NCI-H460 (cell line): ENCODE measurements around a stretch of chr7.

DNA sequence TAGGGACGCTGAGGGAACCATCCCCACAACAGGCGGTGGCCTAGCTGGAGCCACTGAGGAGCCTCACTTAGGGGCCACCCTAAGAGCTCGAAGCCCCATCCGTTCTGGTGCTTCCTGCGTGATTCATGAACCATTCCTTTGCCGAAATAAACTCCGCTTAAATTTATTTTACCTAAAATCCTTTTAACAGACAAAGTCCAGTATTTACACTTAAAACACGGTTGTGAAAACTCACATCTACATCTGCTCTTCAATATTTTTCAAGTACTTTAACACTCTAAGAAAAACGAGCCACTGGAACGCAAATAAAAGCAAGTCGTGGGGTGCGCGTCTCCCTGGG lies 161.9 kb upstream of the FAM20C start:
RAMPAGE:
- cytosol, long total RNA = no peak
- long total RNA = no peak
- nucleus, long total RNA = no peak

RAMPAGE:
- cytosol, long total RNA = no peak
- long total RNA = no peak
- nucleus, long total RNA = no peak
Measured at GRCh38 chr7:131684-132245, 60.6 kb upstream of the FAM20C start.

DNA sequence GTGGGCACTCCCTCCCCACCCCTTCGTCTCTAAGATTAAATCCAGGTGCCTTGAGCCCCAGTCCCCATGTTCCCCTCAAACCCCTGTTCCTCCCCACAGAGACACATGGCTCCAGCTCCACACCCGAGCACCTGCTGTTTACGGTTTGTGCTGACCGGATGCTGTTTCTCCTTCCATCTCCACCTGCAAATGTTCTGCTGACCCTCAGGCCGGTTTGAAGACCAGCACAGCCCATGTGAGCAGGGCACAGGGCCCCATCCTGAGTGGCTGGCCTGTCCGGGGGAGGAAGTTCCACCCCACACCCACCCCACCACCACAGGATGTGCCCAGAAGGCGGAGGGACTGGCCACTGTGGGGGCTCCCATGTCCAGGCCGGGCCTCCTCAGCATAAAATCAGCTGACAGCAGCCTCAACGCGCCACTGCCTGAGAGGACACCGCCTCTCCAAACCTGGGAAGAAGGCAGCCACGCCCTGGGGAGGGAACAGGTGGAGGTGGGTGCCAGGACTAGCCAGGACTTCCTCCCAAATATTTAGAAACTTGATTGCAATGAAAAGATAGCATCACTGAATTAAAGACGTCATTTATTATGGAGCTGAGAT lies 27.6 kb upstream of the FAM20C start:
RAMPAGE:
- cytosol, long total RNA = no peak
- long total RNA = no peak
- nucleus, long total RNA = no peak

DNA sequence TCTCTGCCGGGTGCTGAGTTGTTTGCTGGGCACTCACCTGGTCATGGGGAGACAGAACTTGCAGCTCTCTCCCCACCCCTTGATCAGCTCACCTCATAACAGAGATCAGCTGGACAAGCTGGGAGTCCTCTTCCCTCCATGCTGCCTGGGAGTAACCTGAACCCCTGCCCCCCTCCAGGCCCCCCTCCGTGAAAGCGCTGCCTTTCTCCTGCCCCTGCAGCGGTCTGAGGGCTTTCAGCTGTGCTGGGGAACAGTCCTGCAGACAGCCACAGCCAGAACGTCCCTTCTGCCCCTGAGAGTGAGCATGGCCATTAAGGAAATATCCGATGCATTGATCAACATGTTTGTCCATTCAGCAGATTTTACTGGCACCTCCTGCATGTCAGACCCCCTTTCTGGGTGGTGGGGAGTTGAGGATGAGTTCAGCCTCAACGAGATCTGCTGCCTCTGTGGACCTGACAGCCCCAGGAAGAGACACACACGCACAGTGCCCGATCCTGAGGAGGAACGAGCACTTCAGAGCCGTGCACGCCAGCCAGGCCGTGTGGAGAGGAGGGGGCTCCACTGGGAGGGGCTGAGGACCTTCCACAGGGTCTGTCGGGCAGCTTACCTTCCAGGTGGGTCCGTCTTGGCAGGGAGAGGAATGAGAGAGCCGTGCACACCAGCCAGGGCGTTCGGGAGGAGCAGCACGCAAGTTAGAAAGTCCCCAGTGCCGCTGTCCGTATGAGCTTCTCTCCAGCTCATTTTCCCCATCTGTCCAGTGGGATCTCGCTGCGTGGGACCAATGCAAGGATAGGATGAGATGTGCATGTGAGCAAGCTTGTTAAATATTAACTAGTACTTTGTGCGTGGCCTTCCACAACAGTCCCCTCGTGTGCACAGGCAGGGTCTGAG lies 4.7 kb downstream of the FAM20C start:
RAMPAGE:
- cytosol, long total RNA = no peak
- long total RNA = no peak
- nucleus, long total RNA = no peak

GRCh38 chr7:208741-209176 lies 16.4 kb downstream of the FAM20C start:
RAMPAGE:
- cytosol, long total RNA = no peak
- long total RNA = no peak
- nucleus, long total RNA = no peak

RAMPAGE:
- cytosol, long total RNA = no peak
- long total RNA = no peak
- nucleus, long total RNA = no peak
Measured at GRCh38 chr7:228650-230126, 36.8 kb downstream of the FAM20C start.

GRCh38 chr7:256238-257294 lies 33.4 kb upstream of the FOXL3 start:
RAMPAGE:
- cytosol, long total RNA = no peak
- long total RNA = no peak
- nucleus, long total RNA = no peak

RAMPAGE:
- cytosol, long total RNA = no peak
- long total RNA = no peak
- nucleus, long total RNA = no peak
Measured at GRCh38 chr7:284607-285597, 5.1 kb upstream of the FOXL3 start.

RAMPAGE:
- cytosol, long total RNA = no peak
- long total RNA = no peak
- nucleus, long total RNA = no peak
Measured at GRCh38 chr7:329669-329973, 39.7 kb downstream of the FOXL3 start.

DNA sequence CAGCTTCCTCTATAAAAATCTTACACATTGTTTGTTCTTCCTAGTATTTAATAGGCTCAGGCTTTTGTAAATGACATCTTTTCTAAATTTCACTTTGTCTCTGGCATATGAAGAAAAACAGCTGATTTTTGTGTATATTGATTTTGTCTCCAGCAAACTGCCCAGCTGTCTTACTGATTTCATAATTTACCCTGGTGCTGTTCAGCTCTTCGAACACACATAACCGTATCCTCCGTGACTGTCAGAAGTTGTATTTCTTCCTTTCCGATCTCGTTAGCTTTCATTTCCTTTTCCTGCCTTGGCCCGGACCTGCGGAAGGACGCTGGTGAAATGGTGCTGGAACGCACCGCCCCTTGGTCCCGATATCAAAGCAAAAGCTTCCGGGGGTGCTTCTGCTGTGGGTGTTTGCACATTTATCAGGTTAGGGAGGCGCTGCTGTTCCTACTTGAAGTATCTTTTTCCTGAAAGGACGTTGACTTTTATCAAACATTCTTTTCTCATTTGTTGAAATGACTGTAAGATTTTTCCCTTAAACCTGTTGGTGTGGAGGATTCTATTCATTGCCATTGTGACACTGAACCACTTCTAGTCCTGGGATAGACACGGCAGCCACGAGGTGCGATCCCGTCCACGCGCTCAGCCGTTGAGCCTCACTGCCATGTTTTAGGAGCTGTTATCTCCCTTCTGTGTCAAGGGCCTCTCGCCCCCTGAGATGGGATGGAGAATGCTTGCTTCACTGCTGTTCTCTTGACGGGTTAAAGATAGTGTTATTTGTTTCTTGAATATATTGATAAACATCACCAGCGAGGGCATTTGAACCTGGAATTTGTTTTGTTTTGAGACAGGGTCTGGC lies 72.5 kb downstream of the FOXL3 start:
RAMPAGE:
- cytosol, long total RNA = no peak
- long total RNA = no peak
- nucleus, long total RNA = no peak

DNA sequence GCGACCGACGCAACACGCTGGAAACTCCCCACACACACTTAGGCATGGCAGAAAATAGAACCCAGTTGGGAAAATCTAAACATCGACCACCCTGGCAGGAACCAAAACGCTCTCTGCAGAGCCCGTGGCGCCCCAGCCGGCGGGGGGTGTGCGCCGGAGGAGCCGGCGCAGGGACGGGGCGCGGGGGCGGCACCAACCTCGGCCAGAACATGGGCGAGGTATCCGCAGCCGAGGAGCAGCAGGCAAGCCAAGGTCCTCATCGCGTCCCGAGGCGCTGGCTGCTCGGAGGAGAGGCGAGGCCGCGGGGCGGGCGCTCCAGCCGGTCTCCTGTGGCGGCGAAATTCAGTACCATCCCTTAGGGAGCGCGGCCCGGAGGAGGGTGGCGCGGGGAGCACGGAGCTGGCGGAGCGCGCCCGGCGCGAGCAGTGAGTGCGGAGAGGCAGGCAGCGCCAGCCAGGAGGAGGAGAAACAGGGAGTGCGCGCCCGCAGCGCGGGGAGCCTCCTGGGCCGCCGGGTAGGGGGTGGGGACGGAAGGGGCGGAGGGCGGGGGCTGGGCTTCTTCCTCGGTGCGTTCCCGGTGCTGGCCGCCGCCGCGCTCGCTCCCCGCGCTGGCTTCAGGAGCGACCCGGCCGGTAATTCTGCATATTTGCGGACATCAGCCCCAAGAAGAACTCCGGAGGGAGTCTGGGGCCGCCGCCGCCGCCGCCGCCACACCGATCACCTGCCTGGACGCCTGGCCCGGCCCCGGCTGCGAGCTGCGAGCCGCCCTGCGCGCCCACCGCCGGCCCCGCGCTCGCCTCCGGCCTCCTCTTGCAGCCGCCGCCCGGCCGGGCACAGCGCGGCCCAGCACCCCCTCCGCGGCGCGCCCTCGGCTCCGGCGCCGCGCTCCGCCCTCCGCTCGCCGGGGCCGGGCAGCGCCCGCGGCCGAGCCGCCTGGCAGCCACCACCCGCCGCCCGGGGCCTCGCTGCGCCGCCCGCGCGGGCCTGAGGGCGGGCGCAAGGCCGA lies 601 bp downstream of the PDGFA start:
RAMPAGE:
- cytosol, long total RNA = start-site peak on the minus strand centred at position 482 of the sequence, 62 bp wide, 29 and 38 reads in 2 replicates
- long total RNA = no peak
- nucleus, long total RNA = no peak

DNA sequence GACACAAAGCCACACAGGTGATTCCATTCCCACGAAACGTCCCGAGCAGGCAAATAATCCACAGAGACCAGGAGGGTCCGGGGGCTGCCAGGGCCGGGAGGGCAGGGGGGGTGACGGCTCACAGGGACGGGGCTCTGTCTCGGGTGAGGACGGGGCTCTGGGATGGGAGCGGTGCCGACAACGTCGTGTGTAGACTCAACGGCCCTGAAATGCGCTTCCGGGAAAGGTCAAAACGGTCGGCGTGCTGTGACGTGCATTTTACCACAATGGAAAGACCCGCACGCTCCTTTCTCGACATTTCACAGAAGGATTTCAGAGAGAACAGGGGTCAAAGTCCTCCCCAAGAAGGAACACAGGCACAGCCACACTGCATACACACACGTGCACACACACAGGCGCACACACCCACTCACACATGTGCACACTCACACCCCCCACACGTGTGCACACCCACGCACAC lies 63.3 kb upstream of the PDGFA start:
RAMPAGE:
- cytosol, long total RNA = no peak
- long total RNA = no peak
- nucleus, long total RNA = no peak

GRCh38 chr7:602402-603085 lies 82.9 kb upstream of the PDGFA start:
RAMPAGE:
- cytosol, long total RNA = no peak
- long total RNA = no peak
- nucleus, long total RNA = no peak

RAMPAGE:
- cytosol, long total RNA = no peak
- long total RNA = no peak
- nucleus, long total RNA = no peak
Measured at GRCh38 chr7:620104-620625, 100.5 kb upstream of the PDGFA start.

DNA sequence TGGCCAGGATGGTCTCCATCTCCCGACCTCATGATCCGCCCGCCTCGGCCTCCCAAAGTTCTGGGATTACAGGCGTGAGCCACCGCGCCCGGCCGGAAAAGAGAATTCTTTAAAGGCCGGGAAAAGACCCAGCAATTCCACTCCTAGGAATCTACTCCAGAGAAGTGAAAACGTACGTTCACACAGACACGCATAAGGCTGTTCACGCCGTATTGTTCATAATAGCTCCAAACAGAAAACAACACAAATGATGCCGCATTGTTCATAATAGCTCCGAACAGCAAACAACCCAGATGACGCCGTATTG lies 85.4 kb upstream of the DNAAF5 start:
RAMPAGE:
- cytosol, long total RNA = no peak
- long total RNA = no peak
- nucleus, long total RNA = no peak

DNA sequence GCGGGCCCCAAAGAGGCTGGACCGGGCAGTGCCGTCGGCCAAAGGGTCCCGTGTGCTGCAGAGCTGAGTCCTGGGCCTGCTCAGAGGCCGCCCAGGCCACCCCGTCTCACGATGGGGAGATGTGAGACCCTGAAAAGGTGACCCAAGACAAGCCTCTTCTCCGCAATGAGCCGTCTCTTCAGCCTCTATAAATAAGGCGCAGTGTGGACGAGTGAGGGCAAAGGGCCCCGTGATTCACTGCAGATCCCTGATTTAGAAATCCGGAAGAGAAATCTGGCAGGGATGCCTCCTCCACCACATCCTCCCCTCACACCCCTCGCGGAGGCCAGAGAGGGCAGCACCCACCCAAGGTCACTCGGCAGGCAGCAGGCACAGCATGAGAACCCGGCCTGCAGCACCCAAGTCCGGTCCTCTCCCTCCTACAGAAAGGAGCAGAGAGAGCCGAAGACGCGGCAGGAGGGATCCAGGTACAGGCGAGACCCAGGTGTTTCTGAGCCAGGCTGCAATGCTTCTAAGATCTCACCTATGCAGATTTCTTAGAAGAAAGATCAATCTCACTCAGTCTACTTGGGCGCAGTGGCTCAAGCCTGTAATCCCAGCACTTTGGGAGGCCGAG lies 81.6 kb upstream of the DNAAF5 start:
RAMPAGE:
- cytosol, long total RNA = no peak
- long total RNA = no peak
- nucleus, long total RNA = no peak

RAMPAGE:
- cytosol, long total RNA = no peak
- long total RNA = no peak
- nucleus, long total RNA = no peak
Measured at GRCh38 chr7:711057-711782, 15.3 kb upstream of the DNAAF5 start.

DNA sequence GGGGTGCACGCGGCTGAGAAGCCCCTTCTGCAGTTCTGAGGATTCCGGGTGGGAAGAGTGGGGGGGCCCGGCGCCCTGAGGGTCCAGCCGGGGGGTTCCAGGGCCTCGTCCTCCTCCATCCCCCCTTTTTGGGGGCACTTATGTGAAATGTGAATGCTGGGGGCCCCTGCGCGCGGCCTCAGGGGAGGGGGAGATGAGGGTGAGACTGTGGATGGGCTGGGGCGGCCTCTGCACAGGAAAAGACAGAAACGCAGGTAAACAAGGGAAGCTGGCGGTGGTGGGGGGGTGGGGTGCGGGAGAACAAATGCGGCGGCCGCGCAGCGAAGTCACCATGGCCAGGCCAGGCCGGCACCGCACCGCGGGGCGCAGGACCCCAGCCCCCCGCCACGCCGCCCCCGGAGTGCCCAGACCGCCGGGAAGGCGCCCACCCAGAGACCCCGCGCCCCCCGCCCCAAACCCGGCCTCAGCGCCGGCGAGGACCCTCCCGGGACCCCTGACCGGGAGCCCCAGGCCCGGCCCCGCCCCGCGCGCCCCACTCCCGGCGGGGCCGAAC lies 14.6 kb upstream of the DNAAF5 start:
RAMPAGE:
- cytosol, long total RNA = no peak
- long total RNA = no peak
- nucleus, long total RNA = no peak

DNA sequence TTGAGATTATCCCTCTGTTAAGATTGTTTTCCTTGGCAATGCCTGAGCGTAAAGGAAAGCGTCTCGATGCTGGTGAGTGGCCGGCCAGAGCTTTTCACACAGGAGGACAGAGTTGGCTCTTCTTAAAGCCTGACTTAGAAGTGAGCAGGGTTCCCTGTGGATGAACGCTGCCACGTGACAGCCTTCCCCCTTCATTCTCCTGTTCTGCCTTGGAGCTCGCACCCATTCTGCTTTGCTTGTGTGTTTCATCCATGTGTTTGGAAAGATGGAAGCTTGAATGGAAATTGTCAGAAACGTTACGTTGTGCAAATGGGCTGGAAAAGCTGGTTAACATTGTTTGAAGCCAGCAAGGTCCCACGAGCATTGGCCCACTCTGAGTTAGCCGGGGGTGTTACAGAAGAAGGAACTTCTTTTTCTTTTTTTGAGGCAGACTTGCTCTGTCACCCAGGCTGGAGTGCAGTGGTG lies 22.2 kb upstream of the PRKAR1B start:
RAMPAGE:
- cytosol, long total RNA = no peak
- long total RNA = no peak
- nucleus, long total RNA = no peak

DNA sequence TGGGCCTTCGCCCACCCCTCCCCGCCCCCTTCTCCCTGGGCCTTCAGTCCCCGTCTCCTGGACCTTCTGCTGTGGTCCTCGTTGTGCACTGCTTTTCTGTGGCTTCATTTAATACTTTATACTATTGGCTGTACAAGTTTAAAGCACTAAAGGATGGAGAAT lies 9.7 kb upstream of the GET4 start:
RAMPAGE:
- cytosol, long total RNA = no peak
- long total RNA = no peak
- nucleus, long total RNA = no peak